ENCODE data around the gene EXOG.

DNA sequence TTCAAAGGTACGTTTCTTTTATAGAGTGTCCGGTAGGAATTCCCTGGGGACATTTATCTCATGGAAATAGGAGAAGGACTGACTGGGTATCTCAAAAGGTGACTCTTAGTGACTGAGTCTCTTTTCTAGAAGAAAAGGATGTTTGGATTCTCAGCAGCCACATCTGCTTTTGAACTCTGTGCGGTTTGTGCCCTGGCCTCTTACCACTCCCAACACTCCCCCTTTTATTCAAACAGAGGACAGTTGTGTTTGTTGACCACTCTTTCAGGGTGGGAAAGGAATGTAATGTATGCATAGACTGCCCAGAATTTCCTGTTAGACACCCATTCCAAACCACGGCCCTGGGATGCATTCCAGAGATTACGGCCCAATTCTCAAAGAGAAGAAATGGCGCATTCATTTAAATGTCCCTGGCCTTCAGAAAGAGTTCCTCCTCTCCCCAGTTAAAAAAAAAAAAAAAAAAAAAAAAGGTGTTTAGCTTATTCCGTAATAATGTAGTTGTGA lies 54.3 kb upstream of the VILL start:
- RRBS: no CpG with 5 or more reads among the region's 7 CpGs

GRCh38 chr3:37944256-37945339 lies 46.0 kb upstream of the VILL start:
- RRBS: no CpG with 5 or more reads among the region's 6 CpGs

DNA sequence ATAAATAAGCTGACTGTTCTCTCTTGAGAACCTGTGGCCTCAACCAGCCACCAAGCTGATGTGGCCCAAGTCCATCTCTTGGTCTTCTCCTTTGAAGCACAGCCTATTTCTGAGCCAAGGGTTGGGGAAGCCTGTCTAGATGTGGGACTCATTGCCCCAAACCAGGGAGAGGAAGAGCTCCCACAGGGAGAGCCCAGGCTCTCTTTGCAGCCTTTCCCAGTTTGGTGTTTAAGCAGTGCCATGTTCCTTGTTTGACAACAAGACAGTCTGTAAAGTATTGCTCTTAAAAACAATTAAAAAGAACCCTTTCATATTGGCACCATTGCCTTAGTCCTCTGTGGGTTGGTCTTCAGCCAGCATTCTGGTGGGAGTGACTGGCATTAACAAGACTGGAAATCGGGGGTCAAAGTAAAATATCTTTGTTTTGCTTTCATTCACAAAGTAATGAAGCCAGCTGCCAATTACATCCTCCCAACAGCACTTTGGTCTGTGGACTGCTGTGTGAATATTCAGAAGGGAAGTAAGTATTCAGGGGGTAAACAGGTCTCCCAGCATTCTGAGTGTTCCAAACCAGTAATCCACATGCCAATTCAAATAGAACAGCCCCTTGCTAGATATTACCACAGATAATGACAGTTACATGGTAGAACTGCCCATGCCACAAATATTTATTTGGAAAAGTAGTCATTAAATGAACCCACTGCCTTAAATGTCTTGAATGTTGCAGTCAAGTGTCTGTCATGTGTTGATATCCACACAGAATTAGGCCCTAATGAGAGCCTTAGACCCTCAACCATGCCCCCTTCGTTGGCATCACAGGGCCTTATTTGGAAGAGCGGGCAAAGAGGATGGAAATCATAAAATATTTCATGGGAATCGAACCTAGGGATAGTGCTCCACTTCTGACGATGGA lies 8.2 kb upstream of the VILL start:
- RRBS: no CpG with 5 or more reads among the region's 5 CpGs

GRCh38 chr3:37985603-37986004 lies 5.0 kb upstream of the VILL start:
- RRBS: no CpG with 5 or more reads among the region's 6 CpGs

DNA sequence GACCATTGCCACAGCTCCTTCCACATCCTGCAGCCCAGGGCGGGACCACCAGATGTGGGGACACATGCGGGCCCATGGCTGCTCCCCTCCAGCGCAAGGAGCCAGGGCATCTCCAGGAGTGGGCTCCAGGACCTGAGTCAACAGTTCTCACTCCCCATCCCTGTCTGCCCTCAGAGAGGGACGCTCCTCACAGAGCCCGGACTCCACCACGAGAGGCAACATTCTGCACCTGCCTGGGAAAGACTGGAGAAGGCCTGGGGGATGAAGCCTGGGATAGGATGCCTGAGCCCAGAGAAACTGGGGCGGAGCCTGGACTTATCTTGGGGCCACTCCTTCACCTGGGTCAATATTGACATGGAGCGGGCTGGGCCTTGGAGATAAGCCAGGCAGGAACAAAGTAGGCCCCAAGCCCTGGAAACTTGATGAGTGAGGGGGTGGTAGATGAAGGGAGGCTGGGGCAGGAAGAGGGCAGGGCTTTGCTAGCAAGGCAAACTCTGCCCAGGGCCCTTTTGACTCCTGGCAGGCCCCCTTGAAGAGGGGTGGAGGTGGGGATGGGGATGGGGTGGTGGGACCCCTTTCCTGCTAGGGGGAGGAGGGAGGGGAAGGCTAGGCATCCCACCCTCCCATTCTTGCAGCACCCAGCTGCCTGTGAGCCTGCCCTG lies 3.7 kb upstream of the VILL start:
- RRBS: no CpG with 5 or more reads among the region's 8 CpGs

- RRBS: no CpG with 5 or more reads among the region's 13 CpGs
Measured at GRCh38 chr3:37987679-37988510, 2.7 kb upstream of the VILL start.

DNA sequence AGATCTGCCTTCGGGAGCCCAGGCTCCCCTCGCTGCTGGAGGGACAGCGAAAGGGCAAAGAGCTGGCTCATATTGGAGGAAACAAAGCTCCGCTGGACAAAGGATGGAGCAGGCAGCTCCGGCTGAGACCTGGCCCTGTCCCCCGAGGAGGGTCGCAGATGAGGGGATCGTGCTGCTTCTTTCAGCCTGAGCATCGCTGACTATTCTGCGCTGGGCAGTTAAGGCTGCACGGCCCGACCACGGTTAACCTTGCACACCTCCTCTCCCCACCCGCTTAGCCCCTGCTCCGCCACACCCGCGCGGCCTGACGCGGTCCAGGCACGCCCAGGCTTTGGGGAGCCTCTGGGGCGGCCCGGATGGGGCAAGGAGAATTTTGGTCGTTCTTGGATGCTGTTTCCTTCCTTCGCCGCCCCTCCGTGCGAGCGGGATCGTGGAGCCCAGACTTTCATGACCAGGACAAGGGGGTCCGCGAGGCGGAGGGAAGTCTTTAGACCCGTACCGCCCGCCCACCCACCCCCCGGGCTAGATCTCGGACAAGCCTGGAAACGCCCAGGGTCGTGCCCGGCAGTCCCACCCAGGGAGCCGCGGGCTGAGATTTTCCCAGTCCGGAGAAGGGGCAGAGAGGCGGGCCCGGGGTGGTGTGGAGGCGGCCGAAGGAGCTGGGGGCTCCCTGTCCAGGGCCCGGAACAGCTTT lies 534 bp downstream of the PLCD1 start:
- RRBS: 83% methylated on average over 12 of the region's 49 CpGs

DNA sequence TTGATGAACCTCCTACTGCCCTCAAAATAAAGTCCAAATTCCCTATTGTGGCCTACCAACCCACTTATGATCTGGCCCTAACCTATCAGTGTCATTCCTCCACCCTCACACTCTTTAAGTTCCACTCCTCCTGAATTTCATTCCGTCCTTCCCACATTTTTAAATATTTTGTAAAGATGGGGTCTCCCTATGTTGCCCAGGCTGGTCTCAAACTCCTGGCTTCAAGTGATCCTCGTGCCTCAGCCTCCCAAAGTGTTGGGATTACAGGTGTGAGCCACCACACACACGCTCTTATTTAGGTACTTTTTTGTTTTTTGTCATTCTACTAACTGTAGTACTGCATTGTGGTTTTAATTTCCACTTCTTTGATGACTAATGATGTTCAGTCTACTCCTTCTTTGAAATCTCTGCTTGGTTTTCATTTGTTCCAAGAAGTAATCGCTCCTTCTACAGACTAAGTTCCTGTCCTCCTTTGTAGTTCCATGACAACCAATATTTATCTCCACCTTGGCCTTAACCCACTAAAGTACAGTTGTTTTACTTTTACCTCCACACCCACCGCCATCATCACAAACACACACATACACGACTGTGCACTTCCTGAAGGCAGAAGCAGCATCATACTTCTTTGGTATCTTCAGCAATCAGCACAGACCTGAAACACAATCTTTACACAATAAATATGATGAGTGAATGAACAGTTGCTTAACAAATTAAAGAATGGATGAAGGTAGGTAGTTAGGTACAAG lies 561 bp upstream of the DLEC1 start:
- RRBS: no CpG with 5 or more reads among the region's 6 CpGs

DNA sequence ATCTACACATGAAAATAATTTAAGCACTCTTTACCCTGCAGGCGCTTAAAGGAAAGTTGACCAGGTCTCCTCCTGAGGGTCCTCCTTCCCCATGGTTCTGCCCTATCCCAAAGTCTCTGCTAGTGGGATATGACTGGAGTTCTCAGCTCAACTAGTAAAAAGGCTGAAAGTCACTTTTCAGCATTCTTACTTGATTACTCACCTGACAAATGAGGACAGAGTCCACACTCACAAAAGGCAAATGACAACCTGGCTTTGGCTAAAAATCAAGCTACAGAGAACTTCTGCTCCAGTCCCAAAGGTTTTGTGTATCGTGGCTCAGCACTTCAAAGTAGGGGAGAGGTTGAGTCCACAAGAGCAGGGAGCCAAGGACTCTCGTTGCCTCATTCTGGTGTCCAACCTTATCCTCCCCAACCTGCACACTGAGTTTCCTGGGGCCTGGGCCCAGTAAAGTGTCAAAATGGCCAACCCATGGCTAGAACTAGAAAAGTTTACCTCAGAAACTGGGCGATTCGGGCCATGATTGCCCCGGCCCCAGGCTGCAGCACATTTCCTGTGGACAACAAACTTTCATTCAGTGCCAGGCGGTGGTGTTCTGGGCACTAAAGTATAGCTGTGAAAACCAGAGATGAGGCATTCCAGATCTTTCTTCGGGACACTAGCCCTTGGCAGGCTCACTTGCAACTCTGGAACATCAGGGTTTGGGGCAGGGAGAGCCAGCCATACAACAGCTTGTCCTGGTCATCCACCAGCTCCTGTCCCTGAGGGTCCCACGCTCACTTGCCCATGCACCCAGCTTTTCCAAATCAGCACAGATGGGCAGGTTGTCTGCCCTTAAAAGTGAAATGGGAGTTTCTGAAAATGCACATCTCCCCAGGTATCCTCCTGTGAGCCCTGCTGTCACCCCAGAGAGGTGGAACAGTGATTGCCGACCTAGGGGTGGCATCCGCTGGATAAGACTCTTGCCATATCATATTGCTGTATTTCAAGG lies 3.2 kb downstream of the ACAA1 start:
- RRBS: no CpG with 5 or more reads among the region's 11 CpGs

- RRBS: no CpG with 5 or more reads among the region's 5 CpGs
Measured at GRCh38 chr3:38154717-38155425, 10.5 kb upstream of the OXSR1 start.

GRCh38 chr3:38495939-38497134 lies at the start of gene EXOG:
TSS of gene EXOG (plus strand) at chr3:38496340.
- RRBS: 1% methylated on average over 24 of the region's 63 CpGs

DNA sequence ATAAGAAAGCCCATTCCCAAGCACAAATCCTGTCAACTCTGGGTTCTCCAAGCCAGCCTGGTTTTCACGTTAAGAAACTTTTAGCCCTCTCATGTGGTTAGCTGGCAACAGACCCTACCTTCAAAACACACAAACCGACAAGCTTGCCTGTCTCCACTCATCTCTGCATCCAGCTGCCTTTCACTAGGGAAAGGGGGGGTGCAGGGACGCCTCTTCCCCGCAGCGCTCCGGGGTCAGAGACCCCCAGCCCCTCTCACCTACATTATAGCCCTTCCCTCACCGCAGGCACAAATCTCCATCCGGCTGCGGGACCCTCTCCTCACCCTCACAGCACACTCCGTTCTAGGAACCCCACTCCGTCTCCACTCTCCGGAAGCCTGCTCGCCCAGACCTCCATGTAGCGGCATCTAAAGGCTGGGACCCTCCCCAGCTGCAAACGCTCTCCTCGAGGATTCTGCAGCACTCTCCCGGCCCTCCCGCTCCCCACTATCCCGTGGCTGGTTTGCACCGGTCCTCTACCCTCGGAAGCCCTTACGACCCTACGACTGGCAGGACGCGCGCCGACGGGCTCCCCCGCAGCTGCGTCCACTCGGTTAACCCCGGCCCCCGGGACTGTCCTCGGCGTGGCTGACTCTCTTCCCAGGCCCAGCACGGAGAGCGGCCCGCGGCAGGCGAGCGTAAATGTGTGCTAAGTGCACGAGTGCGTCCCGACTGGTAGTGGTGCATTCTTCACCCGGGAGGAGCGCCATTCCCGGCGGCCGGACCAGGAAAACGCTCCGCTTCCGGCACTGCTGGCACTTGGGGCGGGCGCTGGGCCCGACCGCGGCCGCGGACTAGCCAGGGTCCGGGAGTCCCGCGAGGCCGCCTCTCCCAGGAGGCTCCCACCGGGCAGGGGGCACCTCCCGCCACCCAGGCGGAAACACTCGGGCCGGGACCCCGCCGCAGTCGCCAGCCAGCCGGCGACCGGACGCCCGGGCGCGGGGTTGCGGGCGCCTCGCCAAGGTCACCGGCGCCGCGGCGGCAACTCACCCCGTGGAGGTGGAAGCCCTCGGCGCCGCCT lies 647 bp downstream of the GORASP1 start:
- RRBS: 2% methylated on average over 46 of the region's 90 CpGs

- RRBS: no CpG with 5 or more reads among the region's 10 CpGs
Measured at GRCh38 chr3:39143146-39143807, 10.1 kb downstream of the CSRNP1 start.

- RRBS: 98% methylated on average over 7 of the region's 21 CpGs
Measured at GRCh38 chr3:39143808-39144601, 9.4 kb downstream of the CSRNP1 start.

DNA sequence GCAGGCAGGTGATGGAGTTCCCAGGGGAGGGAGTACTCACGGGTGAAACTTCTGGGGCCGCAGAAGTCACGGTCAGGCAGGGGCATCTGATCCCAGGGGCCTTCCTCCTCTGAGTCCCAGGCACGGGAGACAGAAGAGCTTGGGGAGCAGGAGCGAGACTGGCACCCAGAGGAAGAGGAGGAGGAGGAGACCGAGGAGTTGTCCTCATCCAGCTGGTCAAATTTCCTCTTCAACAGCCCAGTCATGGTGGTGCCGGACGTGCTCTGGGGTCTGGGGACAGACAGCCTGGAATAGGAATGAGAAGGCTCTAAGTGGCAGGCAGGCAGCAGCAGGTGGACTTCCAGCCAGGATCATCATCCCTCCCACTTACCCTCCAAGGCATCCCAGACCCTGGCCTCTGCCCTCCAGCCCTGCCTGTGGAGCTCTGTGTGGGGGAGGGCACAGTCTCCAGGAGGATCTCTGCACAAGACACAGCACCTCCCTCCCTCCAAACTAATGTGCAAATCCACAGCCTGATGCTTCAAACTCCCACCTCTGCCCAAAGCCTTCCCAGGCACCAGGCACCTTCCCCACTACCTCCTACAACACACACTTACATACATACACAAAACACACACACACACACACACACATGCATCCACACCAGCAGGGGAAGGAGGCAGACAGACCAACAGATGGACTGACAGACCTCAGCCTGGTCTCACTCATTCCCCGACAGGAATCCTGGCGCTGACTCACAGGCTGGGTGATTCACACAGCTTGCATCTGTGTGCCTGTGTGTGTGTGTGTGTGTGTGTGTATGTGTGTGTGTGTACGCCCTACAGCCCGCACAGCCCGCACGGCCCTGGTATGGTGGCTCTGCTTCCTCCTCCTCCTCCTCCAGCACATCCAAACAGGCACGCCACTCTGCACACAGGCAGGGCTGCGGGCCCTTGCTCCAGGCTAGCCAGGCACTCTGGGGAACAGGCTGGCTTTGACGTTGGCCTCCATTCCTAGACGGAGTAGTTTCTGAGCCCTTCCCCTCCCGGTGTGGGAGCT lies 6.6 kb downstream of the CSRNP1 start:
- RRBS: no CpG with 5 or more reads among the region's 19 CpGs

DNA sequence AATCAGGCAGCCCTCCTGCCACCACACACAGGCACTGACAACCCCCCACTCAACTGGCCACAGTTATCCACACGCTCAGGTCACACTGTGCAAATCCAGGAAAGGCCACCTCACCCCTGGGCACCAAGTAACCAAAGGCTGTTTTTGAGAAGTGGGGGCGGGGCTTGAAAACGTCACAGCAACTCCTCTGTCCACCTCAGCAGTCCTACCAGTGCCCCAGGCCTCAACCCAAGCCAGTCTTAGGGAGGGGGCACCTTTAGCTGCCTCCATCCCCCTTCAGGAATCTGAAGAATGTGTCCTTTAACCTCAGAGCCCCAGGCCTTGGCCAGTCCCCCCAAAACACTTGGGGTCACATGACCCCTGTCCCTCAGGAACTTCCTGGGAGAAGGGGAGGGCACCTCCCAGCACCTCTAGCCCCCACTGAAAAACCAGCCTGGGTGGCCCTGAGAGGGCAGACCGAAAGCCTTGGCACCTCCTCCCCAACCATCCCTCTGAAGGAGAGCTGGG lies 2.0 kb downstream of the CSRNP1 start:
- RRBS: no CpG with 5 or more reads among the region's 4 CpGs

GRCh38 chr3:39167094-39167716 lies 13.8 kb upstream of the CSRNP1 start:
- RRBS: no CpG with 5 or more reads among the region's 2 CpGs

- RRBS: no CpG with 5 or more reads among the region's 25 CpGs
Measured at GRCh38 chr3:39188770-39189527, 3.4 kb downstream of the XIRP1 start.

DNA sequence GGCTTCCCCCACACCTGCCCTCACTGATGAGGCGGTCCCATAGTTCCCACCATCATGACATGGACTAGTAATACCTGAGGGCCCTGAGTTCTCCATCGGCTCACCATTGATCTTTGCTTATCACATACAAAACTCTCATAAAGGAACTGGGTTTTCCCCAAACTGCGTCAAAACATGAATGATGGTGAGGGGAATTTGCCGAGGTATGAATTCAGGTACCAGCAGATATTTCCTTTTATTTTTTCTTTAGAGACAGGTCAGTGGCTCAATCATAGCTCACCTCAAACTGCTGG lies 1.5 kb upstream of the CCR8 start:
- RRBS: no CpG with 5 or more reads among the region's 4 CpGs

DNA sequence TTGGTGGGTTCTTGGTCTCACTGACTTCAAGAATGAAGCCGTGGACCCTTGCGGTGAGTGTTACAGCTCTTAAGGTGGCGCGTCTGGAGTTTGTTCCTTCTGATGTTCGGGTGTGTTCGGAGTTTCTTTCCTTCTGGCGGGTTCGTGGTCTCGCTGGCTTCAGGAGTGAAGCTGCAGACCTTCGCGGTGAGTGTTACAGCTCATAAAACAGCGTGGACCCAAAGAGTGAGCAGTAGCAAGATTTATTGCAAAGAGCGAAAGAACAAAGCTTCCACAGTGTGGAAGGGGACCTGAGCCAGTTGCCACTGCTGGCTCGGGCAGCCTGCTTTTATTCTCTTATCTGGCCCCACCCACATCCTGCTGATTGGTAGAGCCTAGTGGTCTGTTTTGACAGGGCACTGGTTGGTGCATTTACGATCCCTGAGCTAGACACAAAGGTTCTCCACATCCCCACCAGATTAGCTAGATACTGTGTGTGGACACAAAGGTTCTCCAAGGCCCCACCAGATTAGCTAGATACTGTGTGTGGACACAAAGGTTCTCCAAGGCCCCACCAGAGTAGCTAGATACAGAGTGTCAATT lies 232.4 kb upstream of the EIF1B start:
- RRBS: no CpG with 5 or more reads among the region's 15 CpGs